Smooth muscle cell (in vitro differentiated cells): ENCODE data around the genes C1QL4 and LARP4.

- RAMPAGE, long total RNA: no peak
These were observed at the start of gene C1QL4 for GRCh38 chr12:49337087-49337535. Gene C1QL4, minus strand, starts transcription at chr12:49337188.

- RAMPAGE, long total RNA: no peak
These were observed 1.6 kb upstream of the DNAJC22 start for GRCh38 chr12:49344641-49345903.

GRCh38 chr12:49553500-49553998 is 14.4 kb downstream of the MCRS1 start:
- RAMPAGE, long total RNA: no peak

GRCh38 chr12:49622344-49623143 is 817 bp upstream of the PRPF40B start:
- RAMPAGE, long total RNA: no peak

- RAMPAGE, long total RNA: no peak
These were observed 19.6 kb downstream of the NCKAP5L start for GRCh38 chr12:49808296-49809292.

- RAMPAGE, long total RNA: no peak
These were observed 261 bp upstream of the RACGAP1 start for GRCh38 chr12:50025574-50025935.

- RAMPAGE, long total RNA: no peak
These were observed 9.2 kb downstream of the ASIC1 start for GRCh38 chr12:50066641-50066980.

GRCh38 chr12:50070367-50070930 is 13.1 kb downstream of the ASIC1 start:
- RAMPAGE, long total RNA: no peak

DNA sequence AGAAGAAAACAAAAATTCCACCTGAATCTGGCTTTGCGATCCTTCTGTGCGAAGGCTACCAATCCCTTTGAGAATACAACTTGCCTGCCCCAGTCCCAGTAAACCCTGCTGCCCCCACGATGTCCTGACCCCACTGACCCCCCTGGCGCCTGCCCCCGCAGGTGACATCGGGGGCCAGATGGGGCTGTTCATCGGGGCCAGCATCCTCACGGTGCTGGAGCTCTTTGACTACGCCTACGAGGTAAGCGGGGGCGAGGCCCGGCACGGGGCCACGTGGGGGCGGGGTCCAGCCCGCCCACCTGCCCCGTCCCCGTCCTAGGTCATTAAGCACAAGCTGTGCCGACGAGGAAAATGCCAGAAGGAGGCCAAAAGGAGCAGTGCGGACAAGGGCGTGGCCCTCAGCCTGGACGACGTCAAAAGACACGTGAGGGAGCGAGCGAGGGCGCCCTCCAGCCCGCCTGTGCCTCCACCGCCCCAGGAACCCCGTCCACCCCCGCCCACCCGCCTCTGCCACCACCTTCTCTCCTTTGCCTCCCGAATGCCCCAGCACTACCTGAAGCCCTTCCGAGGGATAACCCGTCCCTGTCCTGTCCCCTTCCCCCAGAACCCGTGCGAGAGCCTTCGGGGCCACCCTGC is 4.1 kb upstream of the SMARCD1 start:
- RAMPAGE, long total RNA: no peak

- RAMPAGE, long total RNA: no peak
These were observed 956 bp downstream of the SMARCD1 start for GRCh38 chr12:50086015-50086581.

GRCh38 chr12:50095672-50096637 is 7.9 kb upstream of the GPD1 start:
- RAMPAGE, long total RNA: no peak

DNA sequence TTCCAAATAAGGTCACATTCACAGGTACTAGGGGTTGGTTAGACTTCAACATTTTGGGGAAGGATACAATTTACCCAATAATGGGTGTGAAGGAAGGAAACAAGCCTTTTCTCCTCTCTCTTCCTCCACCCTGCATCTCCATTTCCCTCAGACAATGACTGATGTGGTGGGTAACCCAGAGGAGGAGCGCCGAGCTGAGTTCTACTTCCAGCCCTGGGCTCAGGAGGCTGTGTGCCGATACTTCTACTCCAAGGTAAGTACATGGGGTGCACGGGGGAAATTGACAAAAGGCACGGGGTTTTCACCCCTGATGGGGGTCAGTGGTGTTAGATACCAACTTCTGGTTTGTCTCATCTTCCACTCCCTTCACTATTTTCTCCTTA is 5.3 kb upstream of the GPD1 start:
- RAMPAGE, long total RNA: no peak

DNA sequence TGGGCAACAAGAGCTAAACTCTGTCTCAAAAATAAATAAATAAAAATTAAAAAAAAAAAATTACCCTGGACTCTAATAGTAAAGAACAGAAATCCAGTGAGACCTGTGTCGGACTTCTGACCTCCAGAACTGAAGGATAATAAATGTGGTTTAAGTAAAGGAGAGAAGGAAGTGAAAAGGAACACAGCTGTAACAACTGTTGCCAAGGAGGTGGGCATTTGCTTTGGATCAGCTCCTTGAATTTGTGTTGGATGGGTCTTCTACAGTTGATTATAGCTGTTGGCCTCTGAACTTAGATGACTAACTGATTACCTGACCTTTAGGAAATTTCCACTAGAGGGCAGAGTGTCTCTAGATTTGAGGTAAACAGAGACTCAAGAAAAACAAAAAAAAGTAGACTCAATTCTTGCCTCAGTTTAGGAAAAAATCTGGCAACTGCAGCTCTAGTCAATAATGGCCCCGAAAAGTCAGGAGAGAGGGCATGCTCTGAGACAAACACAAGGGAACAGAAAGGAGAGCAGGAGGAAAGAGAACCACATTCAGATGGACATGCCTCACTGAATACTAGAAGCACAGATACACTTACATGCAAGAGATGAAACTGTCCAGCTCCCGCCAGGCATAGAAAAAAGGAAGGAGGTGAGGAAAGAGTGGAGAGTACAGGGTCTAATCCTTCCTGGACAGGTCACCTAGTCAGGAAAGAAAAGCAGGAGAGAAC is 20.5 kb downstream of the COX14 start:
- RAMPAGE, long total RNA: no peak

- RAMPAGE, long total RNA: no peak
These were observed 57.2 kb upstream of the CERS5 start for GRCh38 chr12:50224427-50224628.

DNA sequence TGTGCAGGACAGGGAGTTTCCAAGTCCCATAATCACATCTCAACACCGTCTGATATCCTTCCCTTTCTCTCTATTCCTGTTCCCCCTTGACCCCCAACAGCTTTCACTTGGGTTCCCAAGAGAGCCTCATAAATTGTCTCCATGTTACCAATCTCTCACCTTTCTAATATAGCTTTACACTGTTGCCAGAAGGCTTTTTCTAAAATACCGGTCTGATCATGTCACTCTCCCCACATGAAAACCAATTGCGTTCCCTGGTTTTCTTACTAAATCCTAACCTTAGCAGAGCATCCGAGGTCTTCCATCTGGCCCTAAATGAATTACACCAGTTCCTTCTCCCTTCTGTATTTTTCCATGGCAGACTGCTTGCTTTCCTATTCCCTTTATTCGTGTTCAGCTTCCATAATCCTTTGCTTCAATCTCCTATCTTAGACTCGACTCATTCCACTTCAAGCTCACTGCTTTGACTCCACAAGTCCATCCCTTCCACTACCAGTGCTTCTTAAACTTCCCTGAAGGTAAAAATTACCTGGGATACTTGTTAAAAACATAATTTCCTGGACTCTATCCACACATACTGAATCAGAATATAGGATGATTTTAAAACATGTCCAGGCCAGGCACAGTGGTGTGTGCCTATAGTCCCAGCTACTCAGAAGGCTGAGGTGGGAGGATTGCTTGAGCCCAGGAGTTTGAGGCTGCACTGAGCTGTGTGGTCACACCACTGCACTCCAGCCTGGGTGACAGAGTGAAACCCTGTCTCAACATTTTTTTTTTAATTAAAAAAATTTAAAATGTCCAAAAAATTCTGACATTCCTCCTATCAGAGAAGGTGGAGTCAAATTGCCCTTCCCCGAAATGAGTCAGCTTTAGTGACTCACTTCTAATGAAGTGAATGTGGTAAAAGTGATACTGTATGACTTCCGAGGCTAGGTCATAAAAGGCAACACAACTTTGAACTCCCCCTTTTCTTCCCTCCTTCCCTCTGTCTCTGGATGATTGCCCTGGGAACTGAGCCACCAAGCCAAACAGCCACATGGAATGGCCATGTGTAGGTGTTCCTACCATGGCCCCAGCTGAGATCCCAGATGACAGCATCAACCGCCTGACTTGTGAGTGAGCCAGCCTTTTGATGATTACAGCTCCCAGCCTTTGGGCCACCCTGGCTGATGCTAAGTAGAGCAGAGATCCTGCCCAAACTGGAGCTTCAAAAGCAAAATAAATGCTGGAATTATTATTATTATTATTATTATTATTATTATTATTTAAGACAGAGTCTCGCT is 36.5 kb downstream of the LIMA1 start:
- RAMPAGE, long total RNA: no peak

- RAMPAGE, long total RNA: start-site peak on the plus strand at chr12:50400888-50400973, 135 and 34 reads in 2 replicates
These were observed at the start of gene LARP4 for GRCh38 chr12:50400384-50401518. Gene LARP4, plus strand, starts transcription at chr12:50400885.

GRCh38 chr12:50401519-50401755 is 752 bp downstream of the LARP4 start:
- RAMPAGE, long total RNA: no peak

DNA sequence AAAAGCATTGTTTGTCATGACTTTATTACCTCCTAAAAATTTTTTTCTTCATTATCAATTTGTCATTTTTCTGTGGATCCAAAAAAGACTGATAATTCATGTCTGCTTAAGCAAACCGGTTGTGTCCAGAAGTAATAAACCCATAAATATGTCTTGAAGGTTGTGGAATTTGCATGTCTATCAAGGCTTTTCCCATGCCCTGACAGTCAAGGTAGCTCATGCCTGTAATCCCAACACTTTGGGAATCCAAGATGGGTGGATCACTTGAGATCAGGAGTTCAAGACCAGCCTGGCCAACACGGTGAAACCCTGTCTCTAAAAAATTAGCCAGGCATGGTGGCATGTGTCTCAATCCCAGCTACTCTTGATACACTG is 19.9 kb upstream of the DIP2B start:
- RAMPAGE, long total RNA: no peak

GRCh38 chr12:50562263-50562890 is 57.6 kb downstream of the DIP2B start:
- RAMPAGE, long total RNA: no peak

GRCh38 chr12:50786711-50787345 is 22.9 kb downstream of the ATF1 start:
- RAMPAGE, long total RNA: no peak